Mononuclear cell (primary cell): ENCODE measurements around a stretch of chr9.

DNA sequence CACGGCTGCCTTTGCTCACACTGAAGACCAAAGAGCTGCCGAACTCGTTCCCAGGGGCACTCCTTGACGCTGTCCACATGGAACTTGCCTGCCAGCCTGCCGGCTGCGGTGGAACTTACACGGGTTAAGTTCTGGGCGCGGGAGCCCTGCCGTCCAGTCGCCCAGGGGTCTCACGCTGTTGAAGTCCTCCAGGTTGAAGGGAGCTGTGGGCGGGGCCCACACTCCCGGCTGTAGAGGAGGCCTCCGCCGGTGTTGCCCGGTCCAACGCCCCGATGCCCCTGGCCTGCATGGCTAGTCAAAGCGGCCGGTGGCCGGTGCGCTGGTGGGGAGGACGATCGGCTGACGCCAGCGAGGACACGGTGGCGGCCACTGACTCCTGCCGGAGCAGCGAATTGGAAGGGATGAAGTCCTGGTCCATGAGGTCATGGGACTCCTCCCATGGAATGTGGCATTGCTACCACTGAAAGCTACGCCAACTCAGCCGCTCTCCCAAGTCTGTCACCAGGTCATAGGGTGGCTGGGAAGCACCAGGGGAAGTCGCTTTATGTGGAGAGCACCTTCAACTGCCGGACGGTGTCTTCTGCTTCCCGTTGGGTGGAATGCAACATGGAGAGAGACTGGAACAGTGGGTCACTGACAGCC is 11.8 kb downstream of the RCL1 start:
- RRBS, result 97% methylated on average over 17 of the region's 37 CpGs

DNA sequence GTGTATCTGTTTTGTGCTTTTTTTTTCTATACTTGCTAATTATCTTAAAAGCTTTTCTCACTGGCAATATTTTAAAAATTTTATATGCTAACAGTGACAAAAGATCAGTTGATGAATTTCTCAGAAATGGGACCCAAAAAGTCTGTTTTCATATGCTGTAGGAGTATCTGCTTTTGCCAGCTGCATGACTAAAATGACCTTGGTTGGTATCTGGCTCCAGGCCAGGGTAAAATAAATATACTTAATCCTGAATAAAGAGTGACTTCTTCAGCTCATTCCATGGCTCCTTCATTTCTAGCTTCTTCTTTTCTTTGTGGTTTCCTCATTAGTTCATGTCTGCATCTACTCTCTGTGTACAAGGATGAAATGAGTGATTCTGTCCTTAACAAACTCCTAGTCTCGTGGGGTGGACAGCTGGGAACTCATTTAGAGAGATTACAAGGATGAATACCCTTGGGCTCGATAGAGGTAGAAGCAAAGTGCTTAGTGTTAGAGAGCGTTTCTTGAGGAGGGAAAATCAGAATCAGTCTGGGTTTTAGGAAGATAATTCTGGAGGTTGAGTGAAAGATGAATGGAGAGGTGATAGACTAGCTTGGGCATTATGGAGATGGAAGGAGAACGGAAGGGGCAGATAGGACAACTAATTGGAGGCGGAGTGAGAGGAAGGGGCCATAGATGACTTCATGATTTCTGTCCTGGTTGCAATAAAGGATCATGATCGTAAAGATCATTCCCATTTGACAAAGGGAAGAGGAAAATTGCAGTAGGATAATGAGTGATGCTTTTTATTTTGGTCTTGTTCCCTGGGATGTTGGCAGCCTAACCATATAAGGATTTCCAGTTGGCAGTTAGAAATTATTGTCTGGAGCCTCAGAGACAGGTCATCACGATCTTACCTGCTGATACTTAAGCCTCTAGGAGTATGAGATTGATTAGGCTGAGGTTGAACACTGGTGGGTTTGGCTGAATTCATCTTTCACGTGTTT is 36.2 kb downstream of the RCL1 start:
- RRBS, result no CpG with 5 or more reads among the region's 8 CpGs

DNA sequence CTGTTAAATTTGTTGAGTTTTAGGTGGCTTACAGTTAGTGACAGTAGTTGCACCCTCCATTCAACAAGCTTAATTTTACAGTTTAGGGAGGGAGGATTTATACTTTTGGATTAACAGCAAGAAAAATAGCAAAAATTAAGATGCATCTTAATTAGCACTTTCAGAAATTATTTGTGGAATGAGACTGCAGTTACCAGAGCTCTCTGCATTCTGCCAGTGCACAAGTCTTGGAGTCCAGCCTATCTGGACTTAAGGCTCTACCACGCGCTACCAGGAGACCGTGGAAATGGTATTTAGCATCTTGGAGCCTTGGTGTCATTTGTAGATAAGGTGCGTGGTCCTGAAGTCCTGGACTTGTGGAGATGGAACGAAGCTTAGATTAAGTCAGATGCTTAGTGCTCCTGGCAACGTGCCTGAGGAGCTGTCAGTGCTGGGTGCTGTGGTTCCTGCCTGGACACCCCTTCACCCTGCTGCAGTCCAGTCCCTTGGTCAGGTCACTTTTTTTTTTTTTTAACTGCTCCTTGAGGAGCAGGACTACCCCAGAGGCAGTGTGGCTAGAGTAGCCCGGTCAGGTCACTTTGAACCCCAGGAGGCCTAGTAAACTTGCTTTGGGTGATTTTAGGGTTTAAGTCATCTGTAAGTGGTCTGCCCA is 59.7 kb downstream of the RCL1 start:
- RRBS, result no CpG with 5 or more reads among the region's 7 CpGs

DNA sequence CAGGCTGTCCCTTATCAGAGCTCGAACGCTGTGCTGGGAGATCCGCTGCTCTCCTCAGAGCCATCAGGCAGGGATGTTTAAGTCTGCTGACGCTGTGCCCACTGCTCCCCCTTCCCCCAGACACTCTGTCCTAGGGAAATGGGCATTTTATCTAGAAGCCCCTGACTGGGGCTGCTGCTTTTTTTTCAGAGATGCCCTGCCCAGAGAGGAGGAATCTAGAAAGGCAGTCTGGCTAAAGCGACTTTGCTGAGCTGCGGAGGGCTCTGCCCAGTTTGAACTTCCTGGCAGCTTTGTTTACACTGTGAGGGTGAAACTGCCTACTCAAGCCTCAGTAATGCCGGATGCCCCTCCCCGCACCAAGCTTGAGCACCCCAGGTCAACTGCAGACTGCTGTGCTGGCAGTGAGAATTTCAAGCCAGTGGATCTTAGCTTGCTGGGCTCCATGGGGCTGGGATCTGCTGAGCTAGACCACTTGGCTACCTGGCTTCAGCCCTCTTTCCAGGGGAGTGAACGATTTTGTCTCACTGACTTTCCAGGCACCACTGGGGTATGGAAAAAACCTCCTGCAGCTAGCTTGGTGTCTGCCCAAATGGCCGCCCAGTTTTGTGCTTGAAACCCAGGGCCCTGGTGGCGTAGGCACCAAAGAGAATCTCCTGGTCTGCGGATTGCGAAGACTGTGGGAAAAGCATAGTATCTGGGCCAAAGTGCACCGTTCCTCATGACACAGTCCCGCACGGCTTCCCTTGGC is 83.3 kb upstream of the JAK2 start:
- RRBS, result no CpG with 5 or more reads among the region's 16 CpGs

DNA sequence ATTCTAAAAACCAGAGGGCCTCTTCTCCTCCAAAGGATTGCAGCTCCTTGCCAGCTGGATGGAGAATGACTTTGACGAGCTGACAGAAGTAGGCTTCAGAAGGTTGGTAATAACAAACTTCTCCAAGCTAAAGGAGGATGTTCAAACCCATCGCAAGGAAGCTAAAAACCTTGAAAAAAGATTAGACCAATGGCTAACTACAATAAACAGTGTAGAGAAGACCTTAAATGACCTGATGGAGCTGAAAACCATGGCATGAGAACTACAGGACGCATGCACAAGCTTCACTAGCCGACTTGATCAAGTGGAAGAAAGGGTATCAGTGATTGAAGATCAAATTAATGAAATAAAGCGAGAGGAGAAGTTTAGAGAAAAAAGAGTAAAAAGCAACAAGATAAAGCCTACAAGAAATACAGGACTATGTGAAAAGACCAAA is 83.5 kb downstream of the INSL6 start:
- RRBS, result no CpG with 5 or more reads among the region's 5 CpGs

GRCh38 chr9:5133122-5133881 is 52.1 kb downstream of the INSL6 start:
- RRBS, result no CpG with 5 or more reads among the region's 3 CpGs

GRCh38 chr9:5499683-5500499 is 10.4 kb upstream of the PDCD1LG2 start:
- RRBS, result no CpG with 5 or more reads among the region's 7 CpGs

- RRBS, result no CpG with 5 or more reads among the region's 14 CpGs
Measured at GRCh38 chr9:5500659-5501400, 9.5 kb upstream of the PDCD1LG2 start.

DNA sequence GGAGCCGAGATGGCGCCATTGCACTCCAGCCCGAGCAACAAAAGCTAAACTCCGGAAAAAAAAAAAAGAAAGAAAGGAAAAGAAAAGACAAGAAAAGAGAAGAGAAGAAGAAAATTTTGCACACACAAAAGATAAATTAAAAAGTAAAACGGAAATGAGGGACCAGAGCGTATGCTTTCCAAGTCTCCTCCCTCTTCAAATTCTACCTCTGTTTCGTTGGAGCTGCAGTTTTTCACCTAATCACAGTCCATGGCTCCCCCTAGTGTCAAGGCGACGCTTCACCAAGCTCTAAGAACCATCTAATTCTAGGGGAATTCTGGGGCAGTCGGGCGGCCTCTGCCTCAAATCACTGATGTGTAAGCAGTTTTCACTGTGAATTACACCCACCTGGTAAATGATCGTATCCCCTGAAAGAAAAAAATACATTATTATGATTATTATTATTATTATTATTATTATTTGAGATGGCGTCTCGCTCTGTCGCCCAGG is 28.4 kb upstream of the RIC1 start:
- RRBS, result no CpG with 5 or more reads among the region's 15 CpGs

DNA sequence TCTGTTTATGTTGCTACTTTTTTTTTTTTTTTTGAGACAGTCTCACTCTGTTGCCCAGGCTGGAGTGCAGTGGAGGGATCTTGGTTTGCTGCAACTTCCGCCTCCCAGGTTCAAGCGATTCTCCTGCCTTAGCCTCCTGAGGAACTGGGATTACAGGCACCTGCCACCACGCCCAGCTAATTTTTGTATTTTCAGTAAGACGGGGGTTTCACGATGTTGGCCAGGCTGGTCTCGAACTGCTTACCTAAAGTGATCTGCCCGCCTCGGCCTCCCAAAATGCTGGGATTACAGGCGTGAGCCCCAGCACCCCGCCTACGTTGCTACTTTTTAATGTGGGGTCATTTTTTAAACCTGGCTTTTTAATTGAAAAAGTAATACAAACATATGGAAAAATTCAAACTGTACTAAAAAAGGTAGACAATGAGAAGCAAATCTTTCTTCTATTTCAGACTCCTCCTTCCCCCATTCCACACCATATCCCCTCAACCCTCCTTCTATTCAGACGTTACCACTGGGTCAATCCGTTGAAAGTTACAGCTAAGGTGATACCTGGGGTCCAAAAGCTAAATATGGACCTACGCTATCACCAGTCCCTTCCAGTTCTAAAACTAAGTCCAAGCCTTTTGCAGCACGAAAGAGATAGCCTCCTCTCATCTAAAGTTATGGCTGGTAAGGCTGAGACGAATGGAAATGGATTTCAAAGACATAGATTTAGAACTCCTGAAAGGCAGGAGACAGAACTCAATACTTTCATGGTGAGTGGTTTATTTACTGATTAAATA is 1.0 kb upstream of the RIC1 start:
- RRBS, result no CpG with 5 or more reads among the region's 16 CpGs

DNA sequence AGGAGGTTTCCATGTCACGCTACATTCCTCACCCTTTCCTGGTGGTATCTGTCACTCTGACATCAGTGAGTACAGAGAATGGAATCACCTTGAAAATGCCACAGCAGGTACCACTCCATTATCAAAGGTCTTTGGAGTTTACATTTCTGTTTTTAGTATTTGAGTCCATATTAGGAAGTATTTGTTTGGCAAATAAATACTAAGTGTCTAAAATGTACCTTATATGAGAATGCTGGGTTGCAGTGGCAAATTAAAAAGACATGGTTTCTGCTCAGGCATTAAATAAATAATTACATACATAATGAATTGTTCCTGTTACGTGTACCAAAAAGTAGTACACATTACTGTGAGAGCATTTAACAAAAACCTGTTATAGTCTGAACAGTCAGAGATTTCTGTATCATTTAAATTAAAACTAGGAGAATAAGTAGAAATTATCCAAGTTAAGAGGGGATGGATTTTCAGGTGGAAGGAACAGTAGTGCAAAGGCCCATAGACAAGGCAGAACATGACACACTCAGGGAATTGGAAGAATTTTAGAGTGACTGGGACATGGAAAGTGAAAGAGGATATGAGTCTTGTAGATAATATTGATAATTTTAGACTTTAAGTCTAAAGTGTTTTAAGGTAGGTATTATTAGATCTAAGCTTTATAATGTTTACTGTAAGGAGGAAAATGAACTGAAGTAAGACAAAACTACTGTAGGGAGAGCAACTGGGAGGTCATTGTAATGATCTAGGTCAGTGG is 75.4 kb downstream of the ERMP1 start:
- RRBS, result no CpG with 5 or more reads among the region's 2 CpGs

DNA sequence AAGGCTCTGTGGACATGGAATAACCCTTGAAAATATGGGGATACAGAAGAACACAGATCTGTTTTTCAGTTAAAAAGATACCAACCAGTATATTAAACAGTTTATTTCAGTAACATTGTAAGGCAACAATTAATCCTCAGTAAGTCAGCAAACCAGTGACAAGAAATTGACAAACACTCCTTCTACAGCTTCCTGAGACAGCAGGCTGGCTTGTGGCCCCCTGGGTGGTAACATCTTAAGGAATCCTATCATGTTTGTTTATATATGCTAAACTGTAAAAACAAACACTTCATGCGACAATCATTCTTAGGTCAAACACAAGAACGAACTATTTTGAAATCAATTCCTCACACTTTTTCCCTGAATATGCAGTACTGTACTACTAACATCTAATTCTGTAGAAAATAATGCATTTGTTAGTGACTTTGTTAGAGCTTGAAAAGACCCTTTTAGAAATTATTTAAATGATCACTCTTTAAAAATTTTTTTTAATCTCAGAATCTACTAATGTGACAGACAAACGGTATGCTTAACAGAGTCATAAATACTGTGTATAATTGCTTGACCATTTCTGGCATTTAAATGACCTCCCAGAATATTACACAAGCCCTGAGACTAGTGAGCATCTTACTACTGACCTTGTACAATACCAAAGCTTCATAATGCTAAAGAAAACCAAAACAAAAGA is 48.3 kb downstream of the ERMP1 start:
- RRBS, result no CpG with 5 or more reads among the region's 3 CpGs

GRCh38 chr9:5830485-5831250 is 2.2 kb downstream of the ERMP1 start:
- RRBS, result no CpG with 5 or more reads among the region's 5 CpGs

DNA sequence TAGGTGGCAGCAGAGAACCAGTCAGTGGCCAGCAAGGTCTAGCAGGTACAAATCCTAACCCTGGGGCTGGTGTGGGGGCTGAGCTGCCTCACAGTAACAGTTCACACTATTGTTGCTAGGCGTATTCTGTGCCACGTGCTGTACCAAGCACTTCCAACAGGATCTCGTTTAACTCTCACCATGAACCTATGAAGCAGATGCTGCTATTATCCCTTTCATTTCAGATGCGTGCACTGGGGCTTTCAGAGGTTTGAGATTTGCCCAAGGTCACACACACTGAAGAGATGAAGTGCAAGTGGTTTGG is 4.5 kb upstream of the MLANA start:
- RRBS, result no CpG with 5 or more reads among the region's 4 CpGs

DNA sequence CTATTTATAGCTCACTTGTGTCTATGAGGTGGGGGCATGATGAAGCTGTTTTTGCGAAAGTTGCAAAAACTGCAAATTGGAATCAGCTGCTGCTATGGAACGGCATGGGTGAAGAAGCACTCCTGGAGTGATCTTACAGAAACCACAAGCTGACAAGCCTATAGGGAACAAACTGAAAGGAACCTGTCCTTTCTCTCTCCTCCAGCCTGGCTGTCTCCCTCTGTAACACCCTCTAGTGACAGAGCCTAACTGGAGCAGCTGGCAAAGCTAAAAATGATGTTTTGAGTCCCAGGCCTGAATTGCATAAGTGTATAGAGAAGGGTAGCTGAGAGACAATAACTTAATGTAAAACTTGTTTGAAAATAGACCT is 91.6 kb upstream of the RANBP6 start:
- RRBS, result no CpG with 5 or more reads among the region's 2 CpGs

- RRBS, result no CpG with 5 or more reads among the region's 2 CpGs
Measured at GRCh38 chr9:6236919-6237387, 21.3 kb downstream of the IL33 start.

DNA sequence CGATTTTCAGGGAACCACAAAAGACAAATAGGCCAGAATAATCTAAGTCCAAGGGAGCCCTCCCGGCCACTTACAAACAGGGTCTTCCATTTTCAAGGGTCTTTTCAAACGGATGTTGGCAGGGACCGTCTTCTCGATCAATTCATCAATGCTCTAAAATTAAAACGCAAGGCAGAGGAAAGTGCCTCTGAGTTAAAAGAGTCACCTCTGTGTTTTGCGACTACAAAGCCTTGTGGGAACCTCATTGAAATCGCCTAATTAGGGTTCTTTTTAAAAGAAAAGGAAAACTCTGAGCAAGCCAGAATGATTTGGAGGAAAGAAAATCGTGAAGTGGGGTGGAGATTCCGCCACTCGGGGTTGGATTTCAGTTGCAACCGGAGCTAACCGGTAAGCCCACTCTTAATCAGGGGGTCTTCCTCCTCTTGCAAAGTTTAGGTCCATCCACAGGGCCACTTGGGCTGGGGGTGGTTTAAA is 952 bp downstream of the GLDC start:
- RRBS, result 7% methylated on average over 1 of the region's 13 CpGs

GRCh38 chr9:6681837-6682060 is 36.2 kb upstream of the GLDC start:
- RRBS, result no CpG with 5 or more reads among the region's 11 CpGs

DNA sequence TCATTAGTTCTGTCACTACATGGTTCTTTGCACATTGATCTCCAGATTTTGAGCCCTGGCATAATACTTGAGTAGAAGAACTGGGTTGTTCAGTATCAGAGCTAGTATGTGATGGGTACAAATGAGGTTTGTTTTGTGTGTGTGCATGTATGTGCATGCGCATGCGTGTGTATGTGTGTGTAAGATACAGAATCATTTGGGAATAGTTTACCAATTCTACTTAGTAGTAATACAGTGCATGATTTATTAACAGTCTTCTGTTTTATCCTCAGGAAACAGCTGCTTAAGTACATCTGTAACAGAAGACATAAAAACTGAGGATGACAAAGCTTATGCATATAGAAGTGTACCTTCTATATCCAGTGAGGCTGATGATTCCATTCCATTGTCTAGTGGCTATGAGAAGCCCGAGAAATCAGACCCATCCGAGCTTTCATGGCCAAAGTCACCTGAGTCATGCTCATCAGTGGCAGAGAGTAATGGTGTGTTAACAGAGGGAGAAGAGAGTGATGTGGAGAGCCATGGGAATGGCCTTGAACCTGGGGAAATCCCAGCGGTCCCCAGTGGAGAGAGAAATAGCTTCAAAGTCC is 228.4 kb downstream of the KDM4C start:
- RRBS, result no CpG with 5 or more reads among the region's 5 CpGs